GM06990 (cell line): ENCODE data around the genes PPIE, CAP1, PPT1, ZMPSTE24 and RIMS3.

DNA sequence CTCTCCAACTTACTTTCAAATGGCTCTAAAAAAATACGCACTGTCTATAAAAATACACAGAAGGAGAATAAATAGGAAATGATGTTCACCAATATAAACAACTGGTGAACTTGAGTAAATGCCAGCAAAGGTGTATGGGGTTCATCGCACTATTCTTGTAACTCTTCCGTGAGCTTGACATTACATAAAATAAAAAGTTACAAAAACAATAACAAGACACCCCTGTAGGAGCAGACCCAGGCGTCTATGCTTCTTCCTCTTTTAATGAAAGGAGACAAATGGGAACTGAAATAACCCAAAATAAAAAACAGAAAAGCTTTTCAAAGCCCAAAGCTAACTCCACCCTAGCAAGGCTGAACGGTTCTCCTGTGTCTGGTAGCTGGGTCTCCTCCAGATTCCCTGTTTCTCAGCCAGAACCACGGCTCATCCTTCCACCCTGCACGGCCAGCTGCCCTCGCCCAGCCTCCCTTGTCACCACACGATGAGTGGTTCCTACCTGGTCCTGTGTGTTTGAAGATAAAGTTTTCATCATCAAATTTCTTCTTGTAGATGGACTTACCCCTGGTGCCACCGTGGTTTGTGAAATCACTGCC lies 35.3 kb downstream of the PABPC4 start:
- RRBS = no CpG with 5 or more reads among the region's 10 CpGs

GRCh38 chr1:39680837-39681202 lies 8.9 kb upstream of the NT5C1A start:
- RRBS = 15% methylated on average over 4 of the region's 4 CpGs

- RRBS = 4% methylated on average over 7 of the region's 67 CpGs
Measured at GRCh38 chr1:39738455-39739646, at the start of gene PPIE. Gene PPIE, plus strand, starts transcription at chr1:39738882.

DNA sequence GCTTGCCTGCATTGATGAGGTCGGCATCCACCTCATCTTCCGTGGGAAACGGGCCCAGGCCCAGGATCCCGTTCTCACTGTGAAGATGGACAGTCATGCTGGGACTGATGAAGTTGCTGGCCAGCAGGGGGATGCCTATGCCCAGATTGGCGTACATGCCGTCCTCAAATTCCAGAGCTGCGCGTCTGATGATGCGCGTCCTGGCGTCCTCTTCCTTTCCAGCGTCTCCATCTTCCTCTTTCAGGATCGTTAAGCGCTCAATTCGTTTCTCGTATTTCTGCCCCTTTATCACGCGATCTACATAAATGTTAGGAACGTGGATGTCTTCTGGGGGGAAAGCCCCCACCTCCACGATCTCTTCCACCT lies 1.0 kb downstream of the OXCT2 start:
- RRBS = no CpG with 5 or more reads among the region's 20 CpGs

DNA sequence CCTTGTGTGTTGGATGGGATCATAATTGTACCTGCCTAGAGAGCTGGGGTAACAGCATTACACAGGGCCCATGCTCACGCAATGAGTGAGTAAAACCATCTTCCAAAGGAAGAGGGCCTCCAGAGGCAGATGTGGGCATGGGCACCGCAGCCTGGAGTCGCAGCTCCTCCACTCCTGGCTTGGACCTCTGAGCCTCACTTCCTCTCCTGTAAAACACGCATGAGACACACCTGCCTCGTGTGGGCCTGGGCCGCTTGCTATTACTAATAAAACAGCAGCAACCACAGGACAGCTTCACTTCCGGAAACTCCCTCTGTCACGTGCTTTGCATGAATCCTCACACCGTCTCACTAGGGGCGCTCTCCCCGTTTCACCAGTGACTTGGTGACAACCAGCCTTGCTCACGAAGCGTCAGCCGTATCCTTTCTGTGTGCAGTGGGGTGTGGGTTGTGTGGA lies 10.4 kb upstream of the BMP8B start:
- RRBS = no CpG with 5 or more reads among the region's 14 CpGs

- RRBS = 17% methylated on average over 15 of the region's 69 CpGs
Measured at GRCh38 chr1:39900378-39901466, 995 bp downstream of the MYCL start.

- RRBS = 4% methylated on average over 26 of the region's 50 CpGs
Measured at GRCh38 chr1:40040536-40041167, at the start of gene CAP1. Gene CAP1, plus strand, starts transcription at chr1:40040729.

GRCh38 chr1:40096471-40097528 lies at the start of gene PPT1:
Gene PPT1, minus strand, starts transcription at chr1:40097252.
- RRBS = 2% methylated on average over 22 of the region's 57 CpGs

- RRBS = 2% methylated on average over 15 of the region's 49 CpGs
Measured at GRCh38 chr1:40257618-40258408, at the start of gene ZMPSTE24. Gene ZMPSTE24, plus strand, starts transcription at chr1:40258236.

DNA sequence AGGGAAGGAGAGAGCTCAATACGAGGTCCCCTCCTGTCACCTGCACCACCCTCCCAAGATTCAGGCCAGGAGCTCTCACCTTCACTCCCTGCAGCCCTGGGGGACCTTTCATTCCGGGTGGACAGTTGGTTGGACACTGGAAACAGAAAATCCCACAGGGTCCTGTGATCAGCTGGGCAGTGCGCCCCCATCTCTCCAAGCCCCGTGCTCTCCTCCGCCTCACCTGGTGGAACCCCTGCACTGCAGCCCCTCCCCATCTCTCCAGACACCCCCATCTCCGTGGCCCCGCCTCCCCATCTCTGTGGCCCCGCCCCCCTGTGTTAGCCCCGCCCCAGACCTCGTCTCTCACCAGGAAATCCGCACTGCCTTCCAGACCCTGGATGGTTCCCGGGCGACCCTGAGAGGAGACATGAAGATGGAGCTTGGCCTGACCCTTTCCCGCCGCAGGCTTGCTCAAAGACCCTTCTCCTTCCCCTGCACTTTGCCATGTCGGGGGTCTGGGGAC lies 5.9 kb downstream of the COL9A2 start:
- RRBS = no CpG with 5 or more reads among the region's 16 CpGs

DNA sequence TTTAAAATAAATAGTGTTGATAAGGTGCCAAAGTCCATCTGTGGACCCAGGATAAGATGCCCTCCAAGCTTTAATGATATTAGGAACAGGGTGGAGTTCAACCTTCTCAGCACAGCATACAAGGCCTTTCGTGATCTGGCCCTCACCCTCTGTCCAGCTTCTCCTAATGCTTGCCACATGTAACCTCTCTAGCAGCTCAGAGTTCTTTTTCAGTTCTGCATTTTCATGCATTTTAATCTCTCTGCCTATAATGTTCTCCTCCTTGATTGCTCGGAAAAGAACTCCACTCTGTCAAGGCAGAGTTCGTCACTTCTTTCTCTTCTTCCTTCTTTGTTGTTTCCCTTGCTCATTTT lies 21.4 kb upstream of the SMAP2 start:
- RRBS = no CpG with 5 or more reads among the region's 3 CpGs

DNA sequence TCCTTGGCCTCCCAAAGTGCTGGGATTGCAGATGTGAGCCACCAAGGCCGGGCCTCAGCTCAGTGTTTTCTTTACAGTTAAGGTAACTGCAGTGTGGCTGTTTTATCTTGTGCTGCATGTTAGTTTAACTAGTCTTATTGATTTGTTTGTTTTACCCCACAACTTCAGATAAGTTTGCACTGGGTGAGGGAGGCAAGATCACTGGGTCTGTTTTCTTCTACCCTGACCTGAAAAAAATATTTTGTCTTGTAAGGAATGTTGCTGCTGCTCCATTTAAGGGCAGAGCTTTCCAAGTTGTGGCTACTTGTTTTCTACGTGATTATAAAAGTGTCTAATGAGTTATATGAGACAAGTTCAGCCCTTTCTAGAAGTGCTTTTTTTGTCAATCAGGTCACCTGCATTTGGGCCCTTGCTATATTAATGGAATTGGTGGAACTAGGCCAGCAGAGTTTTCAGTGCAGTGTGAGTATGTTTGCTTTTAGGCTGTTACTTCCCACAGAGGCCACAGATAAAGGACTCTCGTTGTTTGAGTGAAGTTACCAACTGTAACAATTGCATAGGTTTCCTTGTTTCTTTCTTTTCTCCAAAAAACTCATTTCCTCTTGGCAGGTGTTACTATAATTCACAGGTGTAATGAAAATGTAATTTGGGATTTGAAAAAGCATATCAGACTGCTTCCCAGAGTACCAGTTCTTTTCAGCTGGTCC lies 10.8 kb downstream of the SMAP2 start:
- RRBS = no CpG with 5 or more reads among the region's 3 CpGs

DNA sequence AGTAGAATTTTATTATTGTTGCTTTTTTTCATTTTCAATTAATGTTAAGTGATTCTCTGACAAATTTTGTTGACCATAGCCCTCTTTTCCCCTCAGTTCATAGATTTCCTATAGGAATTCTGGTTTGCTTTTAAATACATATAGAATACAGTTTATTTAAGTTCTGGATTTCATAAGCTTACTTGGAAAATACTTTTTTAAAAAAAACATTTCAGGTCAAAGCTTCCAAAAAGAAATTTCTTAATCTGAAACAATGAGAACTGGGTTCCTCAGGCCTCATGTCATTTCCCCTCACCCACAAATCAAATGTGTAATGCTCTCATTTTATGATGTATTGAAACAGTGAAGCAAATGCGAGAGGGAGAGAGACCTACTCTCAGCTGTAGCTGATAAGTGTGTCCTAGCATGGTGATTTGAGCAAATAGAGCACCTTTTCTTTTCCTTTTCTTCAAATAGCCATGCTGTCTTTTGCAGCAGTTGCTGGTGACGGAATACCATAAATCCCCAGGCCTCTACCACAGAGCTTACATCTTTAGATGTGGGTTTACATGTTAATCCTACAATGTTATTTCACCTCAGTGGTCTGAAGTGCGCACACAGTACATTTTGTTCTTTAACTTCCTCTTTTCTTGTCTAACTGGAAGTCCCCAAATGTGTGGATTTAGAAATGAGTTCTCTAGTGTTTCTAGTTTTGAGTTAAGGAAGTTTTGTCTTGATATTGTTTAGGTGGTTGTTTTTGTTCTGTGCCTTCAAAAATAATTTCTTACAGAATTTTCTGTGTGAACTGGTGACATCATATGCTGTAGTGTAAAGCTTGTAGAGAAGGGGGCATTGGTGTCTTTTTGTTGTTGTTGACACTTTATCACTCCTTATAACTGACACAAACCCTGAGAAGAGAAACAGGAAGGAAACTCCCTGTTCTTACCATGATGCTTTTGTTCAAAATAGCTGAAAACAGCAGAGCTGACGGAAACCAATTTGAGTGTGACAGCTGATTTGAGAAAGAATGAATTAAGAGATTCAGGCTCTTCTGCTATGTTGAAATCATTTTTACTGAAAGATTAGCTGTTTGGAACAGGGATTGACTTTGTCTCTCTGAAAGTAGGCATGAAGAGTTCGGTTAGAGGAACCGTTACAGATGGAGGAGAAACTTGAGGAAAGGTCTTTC lies 12.1 kb downstream of the SMAP2 start:
- RRBS = no CpG with 5 or more reads among the region's 6 CpGs

GRCh38 chr1:40395492-40396294 lies 22.2 kb downstream of the SMAP2 start:
- RRBS = no CpG with 5 or more reads among the region's 5 CpGs

DNA sequence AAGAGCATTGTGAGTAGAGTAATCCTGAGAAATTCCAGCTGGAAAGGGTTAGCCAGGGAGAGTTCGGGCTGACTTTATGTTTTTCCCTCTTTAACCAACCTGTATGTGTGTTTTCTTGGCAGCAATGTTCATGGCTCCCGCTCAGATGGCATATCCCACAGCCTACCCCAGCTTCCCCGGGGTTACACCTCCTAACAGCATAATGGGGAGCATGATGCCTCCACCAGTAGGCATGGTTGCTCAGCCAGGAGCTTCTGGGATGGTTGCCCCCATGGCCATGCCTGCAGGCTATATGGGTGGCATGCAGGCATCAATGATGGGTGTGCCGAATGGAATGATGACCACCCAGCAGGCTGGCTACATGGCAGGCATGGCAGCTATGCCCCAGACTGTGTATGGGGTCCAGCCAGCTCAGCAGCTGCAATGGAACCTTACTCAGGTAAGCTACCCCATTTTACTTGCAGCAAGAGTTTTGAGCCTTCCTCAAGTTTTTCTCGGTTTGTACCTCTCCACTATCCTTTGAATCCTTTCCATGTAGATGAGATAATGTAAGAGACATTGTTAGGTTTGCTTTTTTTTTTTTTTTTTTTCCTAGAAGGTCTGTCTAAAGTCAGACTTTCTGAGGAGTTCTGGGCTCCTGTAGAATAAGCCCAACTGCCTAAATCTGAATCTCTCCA lies 33.5 kb upstream of the ZFP69B start:
- RRBS = no CpG with 5 or more reads among the region's 5 CpGs

- RRBS = 3% methylated on average over 19 of the region's 69 CpGs
Measured at GRCh38 chr1:40665068-40666348, at the start of gene RIMS3. Gene RIMS3, minus strand, starts transcription at chr1:40665682.

DNA sequence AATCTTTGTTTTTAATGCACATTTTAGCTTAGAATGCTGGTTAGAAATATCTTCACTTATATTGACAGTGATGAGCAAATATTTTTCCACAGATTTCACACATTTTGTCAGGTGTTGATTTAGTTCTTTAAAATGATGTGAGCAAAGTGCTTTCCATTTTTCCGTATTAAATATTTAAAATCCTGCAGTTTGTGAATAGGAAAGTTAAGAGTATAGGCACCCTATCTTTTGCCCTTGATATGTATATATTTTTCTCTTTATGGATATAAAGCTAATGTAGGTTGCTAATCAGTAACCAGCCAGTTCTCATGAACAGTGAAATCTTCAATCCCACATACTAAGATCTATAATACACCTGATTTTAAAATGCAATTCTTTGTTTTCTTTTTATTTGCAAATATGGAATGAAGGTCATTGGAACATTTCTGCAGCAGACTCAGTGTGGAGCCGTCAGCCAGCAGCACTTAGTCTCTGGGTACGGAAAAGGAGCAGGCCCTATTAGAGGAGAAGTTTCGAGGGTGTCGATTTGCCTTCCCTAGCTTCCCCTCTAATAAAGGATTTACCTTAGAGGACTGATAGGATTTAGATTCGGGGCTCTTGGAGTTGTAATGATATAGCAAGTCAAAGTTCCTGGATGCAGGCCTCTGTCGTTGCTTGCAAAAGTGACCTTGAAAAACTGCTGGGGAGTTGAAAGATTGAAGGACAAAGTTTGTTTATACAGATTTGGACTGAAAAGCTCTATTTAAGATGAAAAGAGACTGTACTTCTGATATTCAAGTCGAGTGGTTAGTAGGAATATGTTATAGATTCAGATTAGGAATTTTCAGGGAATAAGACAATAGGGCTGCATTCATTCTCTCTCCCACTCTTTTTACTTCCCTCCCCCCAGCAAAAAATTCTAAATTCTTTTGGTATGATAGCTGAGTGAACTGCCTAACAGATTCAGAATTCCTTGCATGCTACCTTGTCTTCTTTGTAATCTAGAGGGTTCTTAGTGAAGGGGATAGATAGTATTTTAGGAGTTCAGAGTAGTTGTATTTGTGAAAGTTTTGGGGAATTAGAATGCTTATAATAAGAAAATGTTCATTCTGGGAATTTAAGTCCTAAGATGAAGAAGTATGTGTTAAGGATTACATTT lies 19.0 kb downstream of the NFYC start:
- RRBS = no CpG with 5 or more reads among the region's 8 CpGs

DNA sequence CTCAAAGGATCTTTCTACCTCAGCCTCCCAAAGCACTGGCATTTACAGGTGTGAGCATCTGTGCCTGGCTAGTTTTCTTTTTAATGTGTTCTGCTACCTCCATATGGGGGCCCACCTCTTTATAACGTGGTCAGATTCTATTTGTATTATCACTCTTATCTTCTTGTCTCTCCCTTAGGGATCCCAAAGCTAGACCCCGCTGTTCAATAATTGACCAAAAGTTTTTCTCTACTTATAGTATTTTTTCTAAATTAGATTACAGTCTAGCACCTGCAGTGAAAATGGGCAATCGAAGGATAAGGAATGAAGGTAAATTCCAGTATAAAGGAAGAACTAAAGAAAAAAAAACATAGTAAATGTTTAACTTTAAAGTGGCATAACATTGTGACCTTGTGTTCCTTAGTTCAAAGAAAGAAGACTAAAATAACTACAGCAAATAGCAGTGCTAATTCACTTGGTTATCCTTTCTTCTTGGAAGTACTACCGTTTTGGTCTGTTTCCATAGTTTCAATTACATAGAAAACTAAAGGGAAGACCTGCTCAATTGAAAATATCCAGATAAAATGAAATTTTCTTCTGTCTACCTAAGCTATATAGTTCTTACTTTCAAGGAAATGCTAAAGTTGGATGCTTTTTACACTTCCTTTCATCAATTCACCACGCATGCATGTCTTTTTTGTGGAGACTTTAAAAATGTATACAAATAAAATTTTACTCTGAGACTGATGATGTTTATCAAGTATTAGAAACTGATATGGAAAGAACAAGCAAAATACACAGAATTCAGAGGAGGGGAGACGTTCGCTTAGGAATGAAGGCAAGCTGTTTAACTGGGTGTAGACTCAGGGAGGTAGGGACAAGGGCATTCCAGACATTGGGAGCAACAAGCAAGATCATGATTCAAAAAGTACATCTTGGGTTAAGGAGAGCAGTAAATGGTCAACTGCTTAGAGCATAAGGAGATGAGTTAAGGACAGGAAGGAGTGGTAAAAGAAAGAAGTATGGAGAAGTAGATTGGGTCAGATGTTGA lies 24.3 kb downstream of the NFYC start:
- RRBS = no CpG with 5 or more reads among the region's 7 CpGs

- RRBS = no CpG with 5 or more reads among the region's 11 CpGs
Measured at GRCh38 chr1:40806507-40807186, 23.1 kb downstream of the KCNQ4 start.

DNA sequence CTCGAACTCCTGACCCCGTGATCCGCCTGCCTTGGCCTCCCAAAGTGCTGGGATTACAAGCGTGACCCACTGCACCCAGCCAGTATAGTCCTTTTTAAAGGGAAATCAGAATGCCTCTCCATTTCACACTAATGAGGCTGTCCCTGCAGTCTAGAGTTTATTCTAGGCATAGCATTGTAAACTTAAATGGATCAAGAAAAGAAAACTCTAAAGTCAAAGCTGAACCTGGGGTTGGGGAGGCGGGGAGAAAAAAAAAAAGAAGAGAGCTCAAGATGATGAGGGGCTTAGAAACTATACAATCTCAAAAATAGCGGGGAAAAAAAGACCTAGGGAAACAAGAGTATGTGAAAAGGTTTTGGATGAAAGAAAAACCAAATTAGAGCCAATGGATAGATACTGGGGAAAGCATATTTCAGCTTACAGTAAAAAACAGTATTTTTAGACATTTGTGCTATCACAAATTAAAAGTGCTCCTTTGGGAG lies 79.3 kb upstream of the SLFNL1 start:
- RRBS = no CpG with 5 or more reads among the region's 6 CpGs